Type B pancreatic cell (in vitro differentiated cells): Measurements from ENCODE around the genes FGB and FGG.

GRCh38 chr4:153439162-153439895 is 26.8 kb upstream of the TMEM131L start:
- PRO-cap: no peak

GRCh38 chr4:153507333-153507939 is 41.3 kb downstream of the TMEM131L start:
- PRO-cap: no peak

GRCh38 chr4:153564441-153565400 is 98.6 kb downstream of the TMEM131L start:
- PRO-cap: no peak

- PRO-cap: no peak
Observed at GRCh38 chr4:154010323-154010995, 221.6 kb upstream of the SFRP2 start.

DNA sequence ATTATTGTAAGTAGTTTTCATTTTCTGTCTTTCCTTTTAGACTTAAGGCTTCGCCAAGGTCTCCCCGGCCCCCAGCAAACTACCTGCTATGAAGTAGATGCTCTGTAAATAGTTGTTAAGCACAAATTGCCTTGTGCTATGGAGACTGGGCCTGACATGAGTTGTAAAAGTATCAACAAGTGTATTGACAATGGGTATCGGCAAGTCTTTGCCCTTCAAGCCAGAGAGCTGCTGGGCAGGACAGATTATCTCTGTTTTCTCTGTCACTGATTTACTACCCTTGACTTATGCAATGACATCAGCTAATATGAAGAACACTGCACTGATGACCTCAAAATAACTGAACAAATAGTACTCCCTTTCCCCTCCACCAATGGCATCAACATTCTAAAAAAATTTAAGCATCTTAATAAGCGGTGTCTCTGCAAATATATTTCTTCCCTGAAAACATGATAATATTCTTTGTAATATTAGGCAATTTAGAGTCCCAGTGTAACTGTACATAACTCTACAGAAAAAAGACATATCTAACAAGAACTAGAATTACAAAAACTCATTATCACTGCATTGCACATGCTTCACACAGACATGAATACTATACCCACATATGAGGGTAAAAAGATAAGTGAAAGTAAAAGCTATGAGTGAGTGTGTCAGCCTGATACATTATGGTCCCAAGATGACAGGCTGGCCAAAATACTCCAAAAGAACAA is 2.6 kb upstream of the FGB start:
- PRO-cap: no peak

- PRO-cap: no peak
Observed at GRCh38 chr4:154562423-154563282, at the start of gene FGB. Gene FGB, plus strand, starts transcription at chr4:154563011.

- PRO-cap: no peak
Observed at GRCh38 chr4:154570078-154570721, 7.4 kb downstream of the FGB start.

- PRO-cap: no peak
Observed at GRCh38 chr4:154605486-154606664, 6.6 kb downstream of the FGG start.

- PRO-cap: unidirectional peak, minus-strand start at chr4:154612656
Observed at GRCh38 chr4:154612109-154613138, at the start of gene FGG. Gene FGG, minus strand, starts transcription at chr4:154612656.

DNA sequence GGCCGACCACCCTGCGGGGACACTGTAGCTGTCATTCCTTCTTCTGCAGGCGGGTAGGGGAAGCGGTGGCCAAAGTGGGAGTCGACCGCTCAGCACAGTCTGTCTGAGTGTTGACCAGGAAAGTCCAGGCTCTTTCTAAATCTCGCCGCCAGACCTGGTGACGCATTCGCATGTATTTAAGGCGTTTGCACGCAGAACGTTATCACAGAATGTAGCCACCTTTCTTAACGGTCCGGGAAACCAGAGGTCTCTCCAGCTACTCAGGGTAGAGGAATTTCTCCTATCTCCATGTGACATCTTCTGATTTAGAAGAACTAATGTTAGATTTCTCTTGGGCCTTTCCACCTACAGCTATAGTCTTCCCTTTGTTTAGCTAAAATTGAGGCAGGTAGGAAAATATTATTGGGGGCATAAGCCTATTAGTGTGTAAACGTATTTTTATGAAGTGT is 3.1 kb upstream of the LRAT start:
- PRO-cap: no peak

- PRO-cap: no peak
Observed at GRCh38 chr4:155195336-155195669, 13.1 kb upstream of the NPY2R start.

DNA sequence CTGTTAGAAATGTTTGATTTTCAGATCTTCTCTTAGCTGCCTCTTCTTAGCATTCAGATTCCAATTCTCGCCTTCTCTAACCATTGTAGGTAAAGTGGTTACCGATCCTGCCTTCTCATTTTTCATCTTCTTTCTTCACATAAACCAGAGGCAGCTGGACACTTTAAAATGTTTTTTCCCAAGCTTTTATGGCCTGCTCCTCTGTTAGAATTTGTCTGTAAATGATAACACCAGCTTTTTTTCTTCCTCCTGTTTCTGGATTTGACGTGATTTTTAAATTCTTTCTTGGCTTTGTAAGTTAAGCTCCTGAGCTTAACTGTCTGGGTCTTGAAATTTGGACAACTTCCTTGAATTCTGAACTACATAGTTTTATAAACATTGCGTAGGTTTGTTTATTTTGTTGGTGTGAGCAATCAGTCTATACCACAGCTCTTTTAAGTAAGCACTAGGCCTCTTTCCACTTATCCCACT is 144.6 kb upstream of the GUCY1A1 start:
- PRO-cap: no peak

- PRO-cap: no peak
Observed at GRCh38 chr4:155667504-155668617, 1.2 kb downstream of the GUCY1A1 start.

DNA sequence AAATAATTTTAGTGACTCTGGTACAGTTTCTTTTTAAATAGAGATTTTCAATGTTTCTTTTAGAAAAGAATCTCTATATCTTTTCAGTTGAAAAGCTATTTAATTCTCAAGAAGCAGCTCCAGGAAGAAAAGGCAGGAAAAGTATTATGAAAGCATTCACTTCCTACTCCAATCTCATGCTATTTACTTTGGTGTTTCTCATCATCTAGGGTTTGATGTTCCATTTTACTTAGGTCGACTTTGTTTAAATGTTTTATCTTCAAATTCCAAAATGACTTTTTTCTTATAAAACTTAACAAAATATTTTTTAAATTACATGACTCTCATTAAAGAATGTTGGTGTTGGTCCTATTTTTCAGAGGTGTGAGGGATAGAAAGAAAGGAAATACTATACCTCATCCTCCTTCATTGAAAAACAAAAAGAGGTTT is 25.4 kb downstream of the GUCY1B1 start:
- PRO-cap: no peak

DNA sequence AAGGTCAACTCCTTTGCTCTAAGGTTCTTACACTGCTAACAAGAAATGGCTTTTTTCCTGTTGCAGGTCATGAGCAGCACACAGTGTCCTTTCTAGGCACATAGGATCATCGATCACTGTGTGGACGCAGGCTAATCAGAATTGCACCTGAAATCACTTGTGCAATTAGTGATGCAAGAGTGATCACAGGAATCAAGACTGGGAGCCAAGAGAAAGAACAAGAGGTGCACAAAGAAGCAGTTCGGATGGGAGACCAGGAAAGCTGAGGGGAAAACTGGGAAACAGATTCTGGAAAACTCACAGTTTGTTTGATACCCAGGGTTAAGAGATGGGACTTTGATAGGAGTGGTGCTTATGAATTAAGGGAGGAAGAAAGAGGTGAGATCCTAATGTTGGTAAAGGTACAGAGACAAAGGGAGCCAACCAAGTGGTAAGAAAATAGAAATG is 21.2 kb downstream of the TDO2 start:
- PRO-cap: no peak

DNA sequence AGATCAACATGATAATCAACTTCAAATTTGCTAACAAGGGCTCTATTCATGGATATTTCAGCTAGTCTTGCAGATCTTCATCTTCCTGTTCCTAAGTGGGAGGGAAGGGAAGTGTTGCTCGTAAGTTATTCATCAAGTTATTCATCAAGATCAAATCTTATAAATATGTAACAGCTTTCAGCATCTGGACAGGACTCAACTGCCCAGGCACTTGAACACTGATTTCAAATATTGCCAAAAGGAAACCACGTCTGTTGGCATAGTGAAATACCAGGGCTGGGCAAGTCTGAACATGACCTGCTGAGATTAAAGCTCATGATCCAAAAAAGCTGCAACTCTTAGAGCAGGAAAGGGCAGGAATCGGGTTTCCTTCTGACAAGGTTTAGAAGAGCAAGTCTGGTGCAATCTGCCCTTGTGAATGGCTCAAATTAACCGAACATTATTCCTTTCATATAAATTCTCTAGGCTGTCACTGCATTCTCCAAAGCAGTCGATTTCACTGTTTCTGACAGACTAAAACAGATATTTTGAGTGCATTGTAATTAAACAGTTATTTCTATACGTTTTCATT is 200.2 kb downstream of the PDGFC start:
- PRO-cap: no peak

DNA sequence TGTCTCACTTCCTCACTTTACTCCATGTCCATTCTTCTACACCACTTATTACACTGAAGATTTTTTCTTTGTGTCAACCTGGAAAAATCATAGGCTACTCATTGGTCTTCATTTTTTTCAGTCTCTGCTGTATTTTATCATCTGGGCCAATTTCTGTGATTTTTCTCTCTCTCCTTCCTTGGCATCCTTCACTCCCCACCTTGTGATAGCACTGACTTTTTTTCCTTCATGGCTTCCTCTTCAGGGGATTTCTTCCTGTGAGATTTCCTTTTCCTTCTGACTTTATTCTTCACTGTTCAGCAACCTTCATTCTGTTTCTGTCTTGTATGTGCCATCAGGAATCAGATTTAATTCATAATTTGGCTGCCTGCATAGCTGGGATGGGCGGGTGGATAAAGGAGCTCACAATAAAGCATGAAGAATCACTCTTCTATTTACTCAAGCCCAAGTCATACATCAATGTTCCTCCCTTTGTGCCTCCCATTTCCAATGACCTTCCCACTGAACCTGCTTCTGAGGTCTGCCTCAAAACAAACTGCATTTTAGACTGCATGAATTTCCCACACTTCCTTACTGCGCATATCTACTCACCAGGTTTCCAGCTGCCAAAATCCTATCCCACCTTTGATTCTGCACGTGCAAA is 14.2 kb downstream of the PDGFC start:
- PRO-cap: no peak

GRCh38 chr4:157204556-157205048 is 15.9 kb upstream of the GRIA2 start:
- PRO-cap: no peak

DNA sequence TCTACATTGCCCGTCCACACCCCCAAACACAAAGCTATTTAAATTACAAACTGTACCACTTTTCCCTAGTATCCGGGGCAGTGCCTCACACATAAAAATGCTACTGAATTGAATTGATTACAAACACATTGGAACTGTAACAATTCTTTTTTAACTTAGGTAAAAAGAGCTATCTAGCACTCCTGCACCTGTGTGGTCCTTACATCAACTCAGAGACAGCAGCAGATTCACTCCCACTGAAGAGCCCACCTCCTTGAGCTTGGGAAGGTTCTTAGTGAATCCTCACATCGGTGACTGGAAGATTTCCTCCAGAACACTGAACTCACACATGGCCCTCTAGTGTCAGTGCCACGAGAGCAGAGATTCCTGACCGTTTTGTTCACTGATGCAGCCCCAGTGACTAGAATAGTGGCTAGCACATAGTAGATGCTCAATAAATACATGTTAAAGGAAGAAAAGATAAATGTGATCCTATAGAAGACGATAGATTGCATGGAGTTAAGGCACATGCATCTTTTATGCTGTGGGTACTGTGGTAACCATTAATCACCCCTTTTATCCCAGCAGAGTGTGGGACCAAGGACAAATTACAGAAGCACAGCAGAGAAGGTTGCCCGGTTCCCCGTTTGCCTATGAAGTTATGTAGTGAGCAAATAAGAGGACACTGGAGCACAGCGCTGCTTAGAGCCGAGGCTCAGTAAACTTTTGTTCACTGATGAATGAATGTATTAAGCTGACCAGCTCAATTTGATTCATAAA is 8.8 kb downstream of the GASK1B start:
- PRO-cap: no peak

- PRO-cap: no peak
Observed at GRCh38 chr4:158165102-158165463, 7.7 kb downstream of the GASK1B start.